ENCODE measurements around a stretch of chr1.

- PRO-cap: no peak
- RAMPAGE, long total RNA, 4 experiments: no peak in any of the 4 experiments
Observed at GRCh38 chr1:171160037-171160928, 24.8 kb upstream of the FMO2 start.

GRCh38 chr1:171222784-171223530, 25.3 kb upstream of the FMO1 start:
- PRO-cap: no peak
- RAMPAGE, long total RNA, 4 experiments: no peak in any of the 4 experiments

DNA sequence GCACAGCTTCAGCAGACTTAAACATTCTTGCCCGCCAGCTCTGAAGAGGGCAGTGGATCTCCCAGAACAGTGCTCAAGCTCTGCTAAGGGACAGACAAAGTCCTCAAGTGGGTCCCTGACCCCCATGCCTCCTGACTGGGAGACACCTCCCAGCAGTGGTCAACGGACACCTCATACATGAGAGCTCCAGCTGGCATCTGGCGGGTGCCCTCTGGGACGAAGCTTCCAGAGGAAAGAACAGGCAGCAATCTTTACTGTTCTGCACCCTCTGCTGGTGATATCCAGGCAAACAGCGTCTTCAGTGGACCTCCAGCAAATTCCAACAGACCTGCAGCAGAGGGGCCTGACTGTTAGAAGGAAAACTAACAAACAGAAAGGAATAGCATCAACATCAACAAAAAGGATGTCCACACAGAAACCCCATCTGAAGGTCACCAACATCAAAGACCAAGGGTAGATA, 46.1 kb downstream of the FMO4 start:
- PRO-cap: no peak
- RAMPAGE, long total RNA, 4 experiments: no peak in any of the 4 experiments

DNA sequence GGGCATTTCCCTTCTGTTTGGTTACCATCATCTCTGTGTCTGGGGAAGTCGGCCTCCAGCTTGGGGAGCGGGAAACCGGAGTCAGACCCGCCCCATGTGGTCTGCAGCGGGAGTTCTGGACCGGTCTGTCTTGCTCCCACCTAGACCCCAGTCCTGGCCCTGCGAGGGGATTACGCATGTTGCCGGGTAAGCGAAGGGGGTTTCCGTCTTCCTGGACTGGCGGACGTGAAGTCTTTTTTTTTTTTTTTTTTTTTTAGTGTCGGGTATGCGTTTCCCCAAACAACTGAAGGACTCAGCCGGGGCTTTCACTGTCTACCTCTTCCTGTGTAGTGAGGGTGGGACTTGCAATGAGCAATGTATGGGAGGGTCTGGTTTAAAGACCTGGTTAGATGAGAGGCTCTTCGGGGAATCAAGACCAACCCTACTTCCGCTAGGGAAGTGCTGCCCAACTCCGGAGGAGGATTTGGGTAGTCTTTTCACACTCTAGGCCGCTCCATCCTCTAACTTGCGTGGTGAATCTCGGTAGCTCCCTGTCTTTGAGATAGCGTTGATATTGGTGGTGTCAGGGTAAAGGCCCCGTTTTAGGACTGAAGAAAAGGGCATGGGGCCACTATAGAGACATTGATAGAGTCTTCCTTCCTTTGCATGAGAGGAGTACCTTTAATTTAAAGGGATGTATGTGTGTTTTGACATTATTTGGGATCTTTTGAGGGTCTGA, 704 bp downstream of the PRRC2C start:
- PRO-cap: bidirectional peak, plus-strand start at position 385 of the sequence, minus-strand start at position 127 of the sequence
- RAMPAGE, long total RNA, 4 experiments: no peak in any of the 4 experiments

DNA sequence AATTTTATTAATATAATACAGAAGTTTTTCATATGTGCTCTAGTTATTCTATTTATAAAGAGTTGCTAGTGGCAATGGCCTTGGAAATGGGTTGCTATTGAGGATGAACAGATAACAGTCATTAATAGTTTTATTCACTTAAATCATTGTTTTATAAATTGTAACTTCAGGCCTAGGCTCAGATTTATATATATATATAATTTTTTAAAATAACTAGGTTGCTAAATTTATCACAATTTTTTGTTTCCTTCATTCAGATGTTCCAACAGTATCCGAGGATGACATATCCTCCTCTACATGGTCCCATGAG, 36.5 kb downstream of the PRRC2C start:
- PRO-cap: no peak
- RAMPAGE, long total RNA, 4 experiments: no peak in any of the 4 experiments

- PRO-cap: no peak
- RAMPAGE, long total RNA, 4 experiments: no peak in any of the 4 experiments
Observed at GRCh38 chr1:171595109-171595475, 27.0 kb upstream of the MYOCOS start.

- PRO-cap: bidirectional peak, plus-strand start at chr1:172143630, minus-strand start at chr1:172143457
- RAMPAGE, long total RNA, 4 experiments: no peak in any of the 4 experiments
Observed at GRCh38 chr1:172143227-172143910, 277.1 kb upstream of the C1orf105 start.

- PRO-cap: no peak
- RAMPAGE, long total RNA, 4 experiments: no peak in any of the 4 experiments
Observed at GRCh38 chr1:172450463-172451460, 6.9 kb upstream of the PIGC start.

DNA sequence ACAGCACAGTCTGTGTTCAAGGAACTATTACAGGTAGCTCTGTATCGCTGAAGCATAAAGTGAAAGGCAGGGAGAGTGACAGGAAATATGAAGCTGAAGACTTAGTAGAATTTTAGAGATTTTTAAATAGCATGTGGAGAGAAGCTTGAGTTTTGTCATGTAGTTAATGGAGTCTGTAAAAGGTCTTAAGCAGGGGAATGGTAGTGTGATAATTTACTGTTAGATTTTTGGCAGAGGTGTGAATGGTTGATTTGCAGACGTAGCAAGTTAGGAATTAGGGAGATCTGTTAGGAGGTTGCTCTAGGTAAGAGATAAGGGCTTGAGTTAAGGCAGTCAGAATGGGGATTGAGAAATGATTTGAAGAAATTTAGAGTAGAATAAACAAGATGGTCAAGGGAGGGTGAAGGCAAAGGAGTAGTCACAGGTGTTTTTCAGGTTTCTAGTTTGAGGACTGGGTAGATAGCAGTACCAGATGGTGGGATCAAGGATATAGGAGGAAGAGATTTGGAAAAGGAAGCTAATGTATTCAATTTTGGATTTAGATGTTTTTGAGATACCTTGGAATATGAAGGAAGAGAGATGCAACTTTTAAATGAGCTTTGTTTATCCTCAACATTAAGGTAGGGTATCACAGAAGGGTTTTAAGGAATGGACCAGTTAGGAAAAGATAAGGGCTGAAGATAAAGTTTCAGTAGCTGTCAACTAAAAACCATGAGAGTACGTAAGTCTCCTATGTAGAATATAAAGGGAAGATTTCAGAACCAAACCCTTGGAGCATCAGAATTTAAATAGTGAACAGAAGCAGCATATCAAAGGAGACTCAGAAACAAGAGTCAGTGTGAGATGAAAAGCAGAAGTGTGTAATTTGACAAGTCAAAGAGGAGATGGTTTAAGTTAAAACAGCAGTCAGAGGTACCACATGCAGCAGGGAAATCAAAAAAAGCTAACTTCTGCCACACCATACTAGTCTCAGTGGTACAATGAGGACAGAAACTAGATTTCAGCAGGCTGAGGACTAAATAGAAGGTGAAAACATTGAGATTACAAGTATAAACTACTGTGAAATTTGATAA, 12.0 kb downstream of the SUCO start:
- PRO-cap: no peak
- RAMPAGE, long total RNA, 4 experiments: start-site peak on the plus strand in 1 of 4 experiments, centred at position 48 of the sequence, 6 reads per replicate

DNA sequence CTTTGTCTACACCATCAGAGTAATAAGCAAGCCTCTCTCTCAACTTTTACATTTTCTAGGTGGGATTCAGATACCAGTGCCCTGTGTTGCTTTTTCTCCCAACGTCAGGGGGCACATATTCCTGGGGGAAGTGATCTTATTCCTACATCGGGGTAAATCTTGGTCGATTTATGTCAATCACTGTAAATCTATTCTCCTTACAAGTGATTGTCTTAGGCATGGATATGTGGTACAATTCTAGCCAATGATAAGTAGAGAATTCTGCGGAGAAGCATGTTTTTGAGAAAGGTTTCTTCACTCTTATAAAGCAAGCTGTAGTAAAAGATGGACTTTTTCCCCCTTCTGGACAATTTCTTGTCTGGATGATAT, 32.8 kb upstream of the FASLG start:
- PRO-cap: unidirectional peak, plus-strand start at position 254 of the sequence
- RAMPAGE, long total RNA, 4 experiments: no peak in any of the 4 experiments

GRCh38 chr1:172639070-172640075, 19.5 kb upstream of the FASLG start:
- PRO-cap: no peak
- RAMPAGE, long total RNA, 4 experiments: no peak in any of the 4 experiments

DNA sequence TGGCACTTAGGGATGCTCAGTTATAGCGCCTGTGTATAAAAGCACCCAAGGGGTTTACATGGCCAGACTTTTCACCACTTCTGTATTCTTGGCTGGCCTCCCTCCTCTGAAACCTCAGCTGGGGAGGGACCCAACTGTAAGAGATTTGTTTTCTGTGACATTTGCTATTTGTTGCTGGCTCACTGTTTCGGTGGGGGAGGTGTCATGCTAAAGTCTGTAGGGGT, 159.9 kb downstream of the FASLG start:
- PRO-cap: no peak
- RAMPAGE, long total RNA, 4 experiments: no peak in any of the 4 experiments

DNA sequence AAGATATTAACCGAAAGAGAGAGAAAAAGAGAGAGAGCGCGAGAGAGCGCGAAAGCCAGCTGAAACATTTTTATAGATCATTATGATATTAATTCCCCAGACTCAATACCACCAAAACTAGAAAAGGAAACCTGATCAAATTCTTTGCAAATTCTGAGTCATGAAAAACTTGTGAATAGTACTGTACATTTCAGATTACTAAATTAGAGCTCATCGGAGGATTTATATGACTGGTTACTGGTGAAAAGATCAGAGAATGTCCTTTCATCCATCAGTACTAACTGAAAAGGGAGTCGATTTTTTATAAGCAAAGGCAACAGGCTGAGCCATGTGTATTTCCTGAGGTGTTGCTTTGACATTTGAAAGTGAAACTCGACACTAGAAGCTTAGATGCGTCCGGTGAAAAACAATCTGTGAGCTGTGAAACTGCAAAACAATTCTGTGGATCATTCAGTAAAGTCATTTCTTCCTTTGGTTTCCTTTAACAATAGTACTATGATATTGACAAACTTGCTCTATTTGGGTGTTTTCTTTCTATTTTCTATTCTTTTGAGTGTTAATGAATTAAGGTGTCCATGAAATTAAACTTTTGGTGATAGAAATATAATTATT, 155.6 kb downstream of the TNFSF18 start:
- PRO-cap: no peak
- RAMPAGE, long total RNA, 4 experiments: no peak in any of the 4 experiments

- PRO-cap: no peak
- RAMPAGE, long total RNA, 4 experiments: no peak in any of the 4 experiments
Observed at GRCh38 chr1:172906603-172907196, 144.0 kb downstream of the TNFSF18 start.

GRCh38 chr1:173409680-173410041, 67.5 kb upstream of the PRDX6 start:
- PRO-cap: no peak
- RAMPAGE, long total RNA, 4 experiments: no peak in any of the 4 experiments

GRCh38 chr1:173410042-173410729, 66.9 kb upstream of the PRDX6 start:
- PRO-cap: no peak
- RAMPAGE, long total RNA, 4 experiments: no peak in any of the 4 experiments

DNA sequence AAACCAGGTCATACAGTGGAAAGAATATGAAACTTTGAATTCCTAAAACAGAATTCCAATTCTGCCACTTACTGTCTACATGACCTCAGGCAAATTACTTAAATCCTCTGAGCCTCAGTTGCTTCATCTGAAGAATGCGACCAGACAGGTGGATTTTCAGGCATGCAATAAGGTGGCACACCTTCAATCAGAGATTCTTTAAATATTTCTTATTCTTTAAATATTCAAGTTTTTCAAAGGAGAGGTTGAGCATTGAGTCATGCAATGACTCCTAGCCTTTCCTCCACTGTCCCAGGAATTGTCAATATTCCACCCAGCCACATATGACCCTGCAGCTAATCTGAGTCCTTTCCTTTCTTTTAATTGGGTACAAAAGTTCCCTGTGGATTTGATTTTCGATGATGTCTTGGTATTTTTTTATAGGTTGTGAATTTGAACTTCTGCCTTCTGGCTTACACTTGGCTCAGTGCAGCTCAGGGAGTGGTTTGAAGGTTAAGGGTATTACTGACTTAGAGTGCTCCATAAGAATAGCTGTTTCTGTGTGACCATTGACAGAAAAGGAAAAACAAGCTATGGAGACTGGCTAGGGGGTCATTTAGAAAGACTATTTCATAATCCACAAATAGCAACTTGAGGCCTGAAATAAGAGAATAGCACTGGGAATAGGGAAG, 52.2 kb upstream of the PRDX6 start:
- PRO-cap: no peak
- RAMPAGE, long total RNA, 4 experiments: no peak in any of the 4 experiments

- PRO-cap: no peak
- RAMPAGE, long total RNA, 4 experiments: no peak in any of the 4 experiments
Observed at GRCh38 chr1:173443645-173444440, 33.3 kb upstream of the PRDX6 start.

DNA sequence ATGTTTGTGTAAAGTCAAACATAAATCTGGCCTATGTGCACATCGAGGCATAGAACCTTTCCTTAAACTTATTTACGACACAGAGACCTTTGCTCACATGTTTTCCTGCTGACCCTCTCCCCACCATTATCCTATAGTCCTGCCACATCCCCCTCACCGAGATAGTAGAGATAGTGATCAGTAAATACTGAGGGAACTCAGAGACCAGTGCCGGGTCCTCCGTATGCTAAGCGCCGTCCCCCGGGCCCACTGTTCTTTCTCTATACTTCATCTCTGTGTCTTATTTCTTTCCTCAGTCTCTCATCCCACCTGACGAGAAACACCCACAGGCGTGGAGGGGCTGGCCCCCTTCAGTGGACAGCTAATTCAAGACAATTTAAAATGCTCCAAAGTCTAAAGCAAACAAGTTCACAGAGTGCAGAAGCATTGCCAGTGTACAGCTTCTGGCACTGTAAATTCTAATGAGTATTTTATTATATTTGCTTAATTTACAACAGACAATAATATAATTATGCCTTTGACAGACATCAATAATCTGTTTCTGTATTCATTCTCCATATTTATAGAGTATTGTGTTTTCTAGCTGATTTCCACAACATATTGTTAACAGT, 2.0 kb upstream of the PRDX6 start:
- PRO-cap: no peak
- RAMPAGE, long total RNA, 4 experiments: no peak in any of the 4 experiments

GRCh38 chr1:173719801-173720738, 5.3 kb downstream of the KLHL20 start:
- PRO-cap: no peak
- RAMPAGE, long total RNA, 4 experiments: no peak in any of the 4 experiments

All from gastroesophageal sphincter (tissue), 4 donors.